Hair follicle dermal papilla cell (primary cell): ENCODE measurements around a stretch of chr1.

- CAGE, long polyA plus RNA, result no peak
Measured at GRCh38 chr1:201480033-201481022, 11.3 kb upstream of the PHLDA3 start.

- CAGE, long polyA plus RNA, result no peak
Measured at GRCh38 chr1:201481023-201481334, 12.0 kb upstream of the PHLDA3 start.

GRCh38 chr1:201500561-201501682, 6.0 kb downstream of the CSRP1 start:
- CAGE, long polyA plus RNA, result no peak

GRCh38 chr1:201913437-201913751, 24.7 kb downstream of the SHISA4 start:
- CAGE, long polyA plus RNA, result no peak

- CAGE, long polyA plus RNA, result no peak
Measured at GRCh38 chr1:201961878-201962161, 6.5 kb downstream of the TIMM17A start.

- CAGE, long polyA plus RNA, result no peak
Measured at GRCh38 chr1:201965176-201965499, 9.8 kb downstream of the TIMM17A start.

DNA sequence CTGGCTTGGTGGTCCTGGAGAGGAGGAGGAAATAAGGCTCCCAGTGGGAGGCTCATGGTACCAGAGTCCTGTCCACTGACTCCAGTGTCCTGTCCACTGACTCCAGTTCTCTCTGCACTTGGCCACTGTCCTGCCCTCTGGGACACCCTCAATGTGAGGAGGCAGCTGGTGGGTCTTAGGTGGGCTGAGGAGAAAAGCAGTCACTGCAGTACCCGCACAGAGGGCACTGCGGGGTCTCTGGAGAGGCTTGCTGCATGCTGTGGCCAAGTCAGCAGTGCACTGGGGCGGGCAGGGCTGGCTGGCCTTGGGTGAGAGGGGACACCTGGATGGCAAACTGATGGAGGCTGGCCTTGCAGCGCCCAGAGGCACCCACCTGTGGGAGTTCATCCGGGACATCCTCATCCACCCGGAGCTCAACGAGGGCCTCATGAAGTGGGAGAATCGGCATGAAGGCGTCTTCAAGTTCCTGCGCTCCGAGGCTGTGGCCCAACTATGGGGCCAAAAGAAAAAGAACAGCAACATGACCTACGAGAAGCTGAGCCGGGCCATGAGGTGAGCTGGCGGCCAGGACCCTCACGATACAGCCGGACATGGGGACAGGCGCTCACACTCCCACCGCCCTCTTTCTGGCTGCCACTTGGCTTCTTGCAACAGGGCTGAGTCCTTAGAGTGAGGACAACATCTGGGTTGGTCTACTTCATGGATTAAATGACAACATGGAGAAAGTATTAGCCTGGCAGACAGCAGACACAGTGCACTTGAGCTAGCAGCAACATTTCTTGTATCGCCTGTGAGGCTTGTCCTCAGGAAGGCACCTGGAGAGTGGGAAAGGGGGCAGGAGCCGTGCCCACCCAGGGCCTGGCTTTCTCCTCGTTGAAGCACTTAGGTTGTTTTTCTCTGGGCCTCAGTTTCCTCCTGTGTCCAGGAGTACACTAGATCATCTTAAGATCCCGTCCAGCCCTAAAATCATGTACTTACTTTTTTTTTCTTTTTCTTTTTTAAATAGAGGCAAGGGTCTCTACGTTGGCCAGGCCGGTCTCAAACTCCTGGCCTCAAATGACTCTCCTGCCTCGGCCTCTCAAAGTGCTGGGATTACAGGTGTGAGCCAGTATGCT, 3.4 kb downstream of the ELF3 start:
- CAGE, long polyA plus RNA, result no peak

- CAGE, long polyA plus RNA, result no peak
Measured at GRCh38 chr1:202017695-202018359, 7.4 kb downstream of the ELF3 start.

DNA sequence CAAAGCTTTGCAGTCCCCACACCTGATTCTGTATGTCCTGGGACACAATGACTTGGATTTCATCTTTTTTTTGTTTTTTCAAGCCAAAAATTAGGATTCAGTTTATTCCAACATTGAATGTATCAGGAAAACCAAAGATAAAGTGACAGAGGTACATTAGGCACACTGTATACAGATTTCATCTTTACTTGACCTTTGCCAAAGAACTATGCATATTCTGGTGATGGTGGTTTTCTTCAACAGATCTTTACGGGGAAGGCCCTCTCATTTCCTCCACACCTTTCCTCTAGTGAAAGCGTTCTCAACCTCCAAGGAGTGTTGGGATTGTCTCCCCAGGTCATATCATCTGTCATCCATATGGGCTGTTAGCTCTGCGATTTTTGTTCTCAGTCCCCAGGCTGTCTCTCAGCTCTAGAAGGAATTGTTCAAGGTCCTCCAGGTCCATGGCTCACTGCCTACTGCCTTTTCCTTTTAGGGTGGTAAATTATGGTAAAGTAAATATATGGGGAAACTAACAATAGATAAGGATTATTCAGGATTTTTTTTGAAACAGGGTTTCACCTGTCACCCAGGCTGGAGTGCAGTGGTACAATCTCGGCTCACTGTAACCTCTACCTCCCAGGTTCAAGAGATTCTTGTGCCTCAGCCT, 37.5 kb downstream of the ELF3 start:
- CAGE, long polyA plus RNA, result no peak

DNA sequence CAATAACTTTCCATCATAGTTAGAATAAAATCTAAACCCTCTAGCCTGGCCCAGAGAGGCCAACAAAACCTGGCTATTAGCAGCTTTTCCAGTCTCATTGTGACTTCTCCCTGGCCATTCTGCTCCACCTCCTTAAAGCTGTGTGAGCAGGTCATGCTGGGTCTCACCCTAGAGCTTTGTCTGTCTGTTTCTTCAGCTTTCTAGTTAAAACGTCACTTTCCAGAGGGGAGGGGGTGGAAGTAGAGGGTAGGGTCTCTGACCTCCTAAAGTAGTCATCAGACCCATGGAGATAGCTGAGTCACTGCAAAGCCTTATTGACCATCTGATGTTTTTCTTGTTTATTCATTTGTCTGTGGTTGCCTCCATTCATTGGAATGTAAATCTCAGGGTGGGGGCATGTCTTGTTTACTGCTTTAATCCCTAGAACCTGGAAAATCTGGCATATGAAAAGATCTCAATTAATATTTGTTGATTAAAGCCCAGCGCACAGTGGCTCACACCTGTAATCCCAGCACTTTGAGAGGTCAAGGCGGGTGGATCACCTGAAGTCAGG, 52.7 kb downstream of the ELF3 start:
- CAGE, long polyA plus RNA, result no peak

GRCh38 chr1:202076066-202076540, 46.6 kb upstream of the GPR37L1 start:
- CAGE, long polyA plus RNA, result no peak

GRCh38 chr1:202128704-202128944, 5.9 kb downstream of the GPR37L1 start:
- CAGE, long polyA plus RNA, result no peak

GRCh38 chr1:202135252-202136142, 9.0 kb downstream of the ARL8A start:
- CAGE, long polyA plus RNA, result no peak

DNA sequence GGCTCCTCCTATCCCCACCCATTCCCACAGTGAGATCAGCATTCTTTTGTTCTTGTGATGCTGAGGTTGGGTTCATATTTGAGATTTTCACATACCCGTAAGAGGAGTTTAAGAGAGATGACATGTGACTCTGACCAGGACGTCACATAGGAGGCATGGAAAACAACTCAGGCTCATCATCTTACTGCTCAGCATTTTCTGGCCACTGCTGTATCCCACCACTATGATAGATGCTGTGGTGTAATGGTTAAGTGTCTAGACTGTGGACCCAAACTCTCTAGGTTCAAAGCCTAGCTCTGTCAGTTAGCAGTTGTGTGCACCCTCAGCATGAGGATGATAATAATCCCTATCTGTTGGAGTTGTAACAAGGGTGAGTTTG, 40.7 kb downstream of the LGR6 start:
- CAGE, long polyA plus RNA, result no peak

GRCh38 chr1:202499941-202500453, 151.5 kb downstream of the PPP1R12B start:
- CAGE, long polyA plus RNA, result no peak

- CAGE, long polyA plus RNA, result no peak
Measured at GRCh38 chr1:202542400-202543189, 167.7 kb downstream of the SYT2 start.

- CAGE, long polyA plus RNA, result no peak
Measured at GRCh38 chr1:202551484-202552223, 158.6 kb downstream of the SYT2 start.

- CAGE, long polyA plus RNA, result no peak
Measured at GRCh38 chr1:202583372-202584112, 126.7 kb downstream of the SYT2 start.

- CAGE, long polyA plus RNA, result no peak
Measured at GRCh38 chr1:202756058-202756823, 46.0 kb upstream of the SYT2 start.

DNA sequence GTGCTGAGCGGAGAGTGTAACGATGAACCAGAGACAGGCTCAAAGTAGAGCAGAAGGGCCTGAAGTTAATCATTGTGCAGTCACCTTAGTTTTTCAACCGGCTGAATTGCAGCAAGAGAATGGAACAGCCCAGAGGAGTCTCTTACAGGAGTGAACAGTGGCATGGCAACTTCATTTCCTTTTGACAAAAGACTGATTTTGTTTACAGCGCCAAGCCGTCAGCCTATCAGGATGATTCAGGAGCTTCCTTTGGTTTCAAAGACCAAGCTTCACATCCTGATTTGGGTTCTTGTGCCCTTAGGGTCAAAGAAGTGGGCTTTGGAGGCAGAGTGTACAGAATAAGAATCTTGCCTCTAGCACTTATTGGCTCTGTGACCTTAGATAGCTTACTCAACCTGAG, 909 bp upstream of the CYB5R1 start:
- CAGE, long polyA plus RNA, result no peak